Pulmonary lymph node (tissue), 1 donor: ENCODE measurements around a stretch of chr20.

DNA sequence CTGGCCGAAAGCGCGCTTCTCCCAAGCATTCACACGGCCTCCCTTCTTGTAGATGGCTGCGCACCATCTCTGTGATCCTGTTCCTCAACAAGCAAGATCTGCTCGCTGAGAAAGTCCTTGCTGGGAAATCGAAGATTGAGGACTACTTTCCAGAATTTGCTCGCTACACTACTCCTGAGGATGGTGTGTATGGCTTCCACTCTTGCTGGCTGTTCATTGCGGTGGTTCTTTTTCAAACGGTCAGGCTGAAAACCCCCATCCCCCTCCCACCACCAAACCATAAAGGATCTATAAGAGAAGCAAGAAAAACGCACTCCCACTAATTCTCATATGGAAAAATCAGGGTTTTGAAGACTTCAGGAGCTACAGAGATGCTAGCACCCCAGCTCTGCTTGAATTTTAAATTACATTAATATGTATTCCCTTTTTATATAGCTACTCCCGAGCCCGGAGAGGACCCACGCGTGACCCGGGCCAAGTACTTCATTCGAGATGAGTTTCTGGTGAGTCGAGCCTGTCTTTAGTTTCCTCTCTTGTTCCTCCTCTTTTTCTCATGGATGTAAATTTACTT lies 18.8 kb downstream of the GNAS start:
- PRO-cap = no peak

DNA sequence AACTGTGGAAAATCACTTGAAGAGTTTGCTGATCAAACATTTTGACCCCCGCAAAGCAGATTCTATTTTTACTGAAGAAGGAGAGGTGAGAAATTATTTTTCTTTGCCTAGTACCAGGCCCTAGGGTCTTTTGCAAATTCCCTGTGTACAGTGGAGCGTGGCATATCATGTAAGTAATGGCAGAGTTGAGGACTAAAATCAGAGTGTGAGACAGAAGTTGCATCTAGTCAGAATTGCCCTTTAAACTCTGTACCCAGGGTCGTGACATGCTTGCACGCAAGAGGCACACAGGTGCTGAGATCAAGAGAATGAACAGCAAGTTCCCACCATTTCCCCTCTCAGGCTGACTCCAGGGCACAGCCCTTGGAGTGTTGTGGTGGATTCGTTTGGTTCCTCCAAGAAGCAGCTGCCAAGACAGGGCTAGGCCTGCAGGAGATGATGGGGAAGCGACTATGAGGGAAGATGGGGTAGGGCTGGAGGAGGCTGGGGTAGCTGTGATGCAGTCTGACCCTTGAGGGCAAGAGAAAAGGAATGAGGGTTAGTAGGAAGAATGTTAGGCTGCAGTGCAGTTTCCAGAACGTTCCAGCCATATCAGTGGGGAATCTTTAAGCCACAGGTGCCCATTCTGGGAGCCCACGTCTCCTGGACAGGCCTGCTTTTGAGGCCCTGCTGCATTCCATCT lies 6.8 kb downstream of the NELFCD start:
- PRO-cap = no peak

- PRO-cap = no peak
Measured at GRCh38 chr20:59120360-59120916, 43.2 kb upstream of the ZNF831 start.

DNA sequence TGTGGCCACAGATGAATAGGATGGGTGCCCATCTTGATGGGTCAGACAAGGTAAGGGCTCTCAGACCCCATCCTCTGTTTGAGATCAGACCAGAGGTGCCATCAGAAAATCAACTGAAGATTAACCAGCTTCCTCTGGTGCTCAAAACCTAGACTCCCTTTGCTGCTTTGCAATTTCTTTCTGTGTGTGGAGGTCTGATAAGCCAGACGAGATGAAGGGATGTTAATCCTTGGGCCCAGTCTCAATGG lies 14.6 kb upstream of the ZNF831 start:
- PRO-cap = no peak

GRCh38 chr20:59164626-59165482 lies 1.2 kb downstream of the ZNF831 start:
- PRO-cap = unidirectional peak, plus-strand start at chr20:59164806; bidirectional peak, plus-strand start at chr20:59164909, minus-strand start at chr20:59164871

GRCh38 chr20:59526274-59526827 lies 78.0 kb upstream of the PHACTR3 start:
- PRO-cap = unidirectional peak, minus-strand start at chr20:59526541

DNA sequence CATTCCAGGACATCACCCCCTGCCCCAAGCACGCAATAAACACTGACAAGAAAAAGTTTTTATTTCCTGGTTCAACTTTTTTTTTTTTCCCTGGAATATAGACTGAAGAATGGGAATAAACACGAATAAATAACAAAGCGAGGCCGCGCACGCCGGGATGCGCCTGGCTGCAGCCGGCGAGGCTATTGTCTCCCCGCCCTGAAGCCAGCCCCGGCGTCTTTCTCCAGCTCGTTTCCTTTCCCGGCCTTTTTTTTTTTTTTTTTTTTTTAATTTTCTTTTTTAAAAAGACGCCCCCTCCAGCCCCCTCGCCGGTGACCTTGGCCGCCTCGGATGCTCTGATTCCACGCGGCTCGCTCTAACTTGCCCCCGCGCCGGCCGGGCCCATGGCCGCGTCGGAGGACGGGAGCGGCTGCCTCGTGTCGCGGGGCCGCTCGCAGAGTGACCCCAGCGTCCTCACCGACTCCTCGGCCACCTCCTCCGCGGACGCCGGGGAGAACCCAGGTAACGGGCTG lies 348 bp downstream of the PHACTR3 start:
- PRO-cap = no peak

- PRO-cap = no peak
Measured at GRCh38 chr20:59830698-59831689, 102.4 kb downstream of the SYCP2 start.

GRCh38 chr20:59836607-59837042 lies 96.8 kb downstream of the SYCP2 start:
- PRO-cap = no peak

DNA sequence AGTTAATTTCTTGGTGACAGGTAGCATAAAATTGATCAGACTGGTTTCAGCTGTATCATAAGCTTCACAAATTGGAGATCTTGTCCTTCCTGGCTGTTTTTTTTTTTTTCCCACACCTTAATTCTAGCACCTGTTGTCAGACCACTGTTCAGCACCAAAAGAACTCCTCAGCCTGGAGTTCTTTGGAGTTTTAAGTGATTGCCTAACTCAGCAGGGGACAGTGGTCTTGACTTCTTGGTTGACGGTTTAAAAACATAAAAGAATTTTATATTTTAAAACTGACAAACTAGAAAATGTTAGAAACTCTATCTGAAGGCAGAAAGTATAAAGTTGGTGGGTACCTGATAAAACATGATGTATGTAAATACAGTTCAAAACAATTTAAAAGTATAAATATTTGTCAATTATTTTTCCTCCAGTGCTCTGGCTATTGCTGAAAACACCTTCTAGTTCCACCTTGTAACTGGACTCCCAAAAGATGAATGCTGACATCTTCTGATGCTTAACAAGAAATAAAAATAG lies 2.5 kb downstream of the PPP1R3D start:
- PRO-cap = no peak

- PRO-cap = no peak
Measured at GRCh38 chr20:59938584-59939615, 1.2 kb downstream of the PPP1R3D start.

GRCh38 chr20:60041039-60042222 lies 83.2 kb downstream of the CDH26 start:
- PRO-cap = no peak

GRCh38 chr20:60062380-60062966 lies 104.2 kb downstream of the CDH26 start:
- PRO-cap = no peak

DNA sequence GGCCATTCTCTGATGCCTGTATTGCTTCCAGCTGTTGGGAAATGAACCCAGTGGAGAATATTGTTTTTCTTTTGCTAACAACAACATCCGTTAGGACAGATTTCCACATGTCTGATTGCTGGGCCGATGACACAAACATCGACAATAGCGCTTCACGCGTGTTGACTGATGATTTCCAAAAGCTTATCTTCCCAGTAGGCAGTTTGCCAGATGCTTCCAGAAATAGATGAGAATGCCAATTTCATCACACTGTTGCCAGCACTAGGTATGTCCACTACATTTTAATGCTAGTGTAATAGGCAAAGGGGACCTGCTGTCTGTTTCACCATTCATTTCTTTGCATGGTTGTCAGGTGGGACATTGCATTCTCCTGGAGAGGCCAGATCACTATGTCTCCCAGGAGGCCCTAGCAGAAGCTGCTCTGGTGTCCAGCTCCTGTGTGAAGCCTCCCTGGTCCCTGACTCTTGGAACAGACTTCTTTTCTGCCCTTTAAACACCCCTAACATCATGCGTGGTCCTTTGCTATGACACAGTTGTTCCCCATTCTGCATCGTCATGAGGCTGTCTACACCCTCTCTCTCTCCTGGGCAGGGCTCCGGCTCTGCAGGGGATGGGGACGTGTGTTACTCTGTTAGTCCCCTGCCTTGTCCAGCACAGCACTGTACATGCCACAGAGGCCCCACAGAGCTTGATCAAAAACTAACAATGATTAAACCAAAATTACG lies 181.6 kb downstream of the CDH26 start:
- PRO-cap = no peak

DNA sequence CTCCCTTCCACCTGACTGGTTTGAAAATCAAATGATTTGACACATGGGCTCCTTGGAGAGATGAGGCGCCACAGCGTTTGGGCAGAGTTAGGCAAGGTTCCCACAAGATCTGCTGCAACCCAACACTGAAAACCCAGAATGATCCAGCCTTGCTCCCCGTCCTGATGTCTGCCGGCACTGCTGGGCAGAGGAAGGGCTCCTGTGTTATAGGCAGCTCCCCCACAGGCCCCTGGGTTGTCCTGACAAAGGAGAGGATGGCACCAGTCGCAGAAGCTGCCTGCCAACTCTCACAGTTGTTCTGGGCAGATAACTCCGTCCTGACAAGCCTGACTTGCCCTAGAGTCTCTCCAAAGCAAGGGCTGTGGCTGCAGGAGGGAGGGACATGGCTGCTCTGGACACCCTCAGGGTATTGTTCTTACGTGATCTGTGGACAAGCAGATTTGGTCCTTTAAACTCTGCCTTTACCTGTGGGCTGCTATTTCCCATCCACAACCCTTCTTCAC lies 243.8 kb downstream of the CDH26 start:
- PRO-cap = unidirectional peak, minus-strand start at position 169 of the sequence

GRCh38 chr20:60751610-60751814 lies 500.5 kb upstream of the CDH4 start:
- PRO-cap = no peak

GRCh38 chr20:61678624-61678859 lies 387.1 kb downstream of the TAF4 start:
- PRO-cap = unidirectional peak, minus-strand start at chr20:61678752

DNA sequence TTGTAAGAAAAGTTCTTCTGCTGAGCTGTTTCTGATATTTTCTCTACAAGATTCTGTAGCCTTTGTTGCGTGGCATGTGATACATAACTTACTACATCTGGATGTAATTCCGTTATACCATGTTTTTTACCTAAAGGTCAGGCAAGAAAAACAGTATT lies 65.7 kb downstream of the TAF4 start:
- PRO-cap = no peak

DNA sequence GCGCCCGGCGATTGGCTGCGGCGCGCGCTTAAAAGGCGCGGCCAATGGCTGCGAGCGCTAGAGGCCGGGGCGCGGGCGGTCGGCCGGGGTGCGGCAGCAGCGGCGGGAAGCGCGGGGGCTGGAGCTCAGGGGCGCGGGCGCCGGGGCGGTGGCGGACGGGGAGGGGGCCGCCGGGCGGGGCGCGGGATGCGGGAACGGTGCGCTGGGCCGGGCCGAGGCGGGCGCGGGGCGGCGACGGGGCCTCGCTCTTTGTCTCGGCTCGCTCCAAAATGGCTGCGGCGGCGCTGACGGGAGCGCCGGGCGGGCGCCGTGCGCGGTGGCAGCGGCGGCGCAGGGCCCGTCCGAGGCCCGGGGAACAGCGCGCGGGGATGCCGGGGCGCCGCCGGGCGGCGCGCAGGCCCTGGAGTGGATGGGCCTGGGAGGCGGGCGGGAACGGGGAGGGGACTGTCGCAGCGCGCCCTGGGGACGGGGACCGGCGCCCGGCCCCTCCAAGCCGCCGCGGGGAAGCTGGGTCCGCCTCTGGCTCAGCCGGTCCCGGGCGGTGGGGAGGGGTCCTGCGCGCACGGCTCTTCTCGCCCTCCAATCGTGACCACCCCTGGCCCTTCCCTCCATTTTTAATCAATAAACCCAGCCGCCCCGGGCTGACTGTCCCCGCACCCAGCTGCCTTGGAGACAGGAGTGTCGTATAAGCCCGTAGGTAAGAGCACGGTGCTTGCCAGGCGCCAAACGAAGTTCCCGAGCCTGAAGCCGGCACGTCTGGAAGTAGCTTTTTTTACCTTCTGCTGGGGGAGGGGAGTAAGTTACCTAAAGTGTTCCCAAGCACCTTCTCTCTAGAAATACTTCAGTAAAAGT lies 540 bp upstream of the TAF4 start:
- PRO-cap = bidirectional peak, plus-strand start at position 74 of the sequence, minus-strand start outside the sequence; unidirectional peak, plus-strand start at position 267 of the sequence

DNA sequence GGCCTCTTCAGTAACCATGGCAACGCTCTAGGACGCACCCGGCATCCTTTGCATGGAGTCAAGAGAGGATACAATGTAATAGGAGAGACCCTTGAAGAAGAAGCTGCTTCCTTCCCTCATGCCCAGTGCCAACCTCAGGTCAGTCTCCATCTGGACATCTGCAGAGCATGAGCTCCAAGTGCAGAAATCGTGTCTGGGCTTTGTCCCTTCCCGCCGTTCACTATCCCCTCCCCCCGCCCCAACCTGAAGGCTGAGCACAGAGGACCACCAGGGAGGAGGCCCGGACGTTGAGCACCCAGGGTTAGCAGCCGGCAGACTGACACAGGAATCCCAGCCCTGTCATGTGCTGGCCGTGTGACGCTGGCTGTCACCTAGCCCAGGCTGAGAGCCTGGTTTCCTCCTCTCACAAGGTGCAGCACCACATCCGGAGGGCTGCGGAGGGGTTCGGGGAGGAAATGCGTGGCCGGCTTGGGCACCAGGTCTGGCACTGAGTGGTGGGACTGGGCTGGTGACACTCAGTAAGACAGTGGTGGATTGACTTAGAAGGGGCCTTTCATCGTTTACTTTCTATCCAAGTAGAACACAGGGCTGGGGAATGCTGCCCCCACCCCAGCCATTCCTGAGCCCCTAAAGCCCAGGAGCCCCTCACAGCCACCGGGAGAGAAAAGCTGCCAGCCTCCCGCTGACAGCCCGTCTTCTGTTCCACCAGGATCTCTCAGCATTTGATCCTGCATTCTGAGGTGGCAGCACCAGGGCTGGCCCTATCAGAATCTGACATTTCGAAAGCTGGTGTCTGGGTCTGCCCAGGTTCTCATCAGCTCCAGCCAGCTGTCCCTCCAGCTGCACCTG lies 4.6 kb upstream of the LSM14B start:
- PRO-cap = no peak